Heart left ventricle (tissue), 7 donors: ENCODE measurements around a stretch of chr3.

DNA sequence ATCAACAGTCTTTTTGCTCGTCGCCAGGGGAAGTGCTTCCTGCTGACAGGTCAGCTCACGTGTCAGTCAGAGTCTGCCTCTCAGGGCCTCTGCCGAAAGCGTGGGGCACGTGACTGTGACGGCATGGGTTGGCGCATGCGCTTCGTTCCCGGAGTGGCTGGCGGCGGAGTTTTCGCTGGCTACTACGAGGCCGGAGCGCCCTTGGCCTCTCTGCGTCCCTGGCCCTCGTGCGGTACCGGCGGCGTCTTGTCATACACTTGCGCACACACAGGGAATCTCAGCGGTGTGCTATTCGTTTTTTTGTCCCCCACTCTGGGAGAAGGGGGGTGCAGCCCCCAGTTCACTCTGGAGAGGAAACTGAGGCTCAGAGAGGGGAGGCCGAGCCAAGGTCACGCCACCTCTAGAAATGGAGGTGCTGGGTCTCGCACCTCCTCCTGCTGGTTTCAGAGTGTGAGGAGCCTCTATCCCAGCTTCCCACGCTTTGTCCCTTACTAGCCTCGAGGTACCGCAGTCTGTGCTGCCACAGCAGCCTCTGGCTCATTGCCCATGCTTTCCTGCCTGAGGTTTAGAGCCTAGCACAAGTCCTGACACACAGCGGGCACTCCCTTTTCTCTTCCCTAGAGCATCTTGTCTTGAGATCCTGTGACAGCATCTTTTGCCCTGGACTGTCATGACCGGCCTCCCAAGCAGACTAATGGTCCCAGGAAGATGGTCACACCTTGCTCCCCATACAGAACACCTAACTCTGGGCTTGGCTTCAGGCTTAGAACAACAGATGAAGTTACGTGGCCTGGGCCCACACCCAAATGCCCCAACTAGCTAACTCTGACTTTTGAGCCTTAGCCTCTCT is 502 bp upstream of the IP6K1 start:
- PRO-cap, 6 experiments = peak in 6 of 6 experiments; most common plus-strand start position 166 of the sequence (in 2)
- RAMPAGE, long total RNA, 2 experiments = no peak in any of the 2 experiments
- RRBS = under 1% methylated on average over 10 of the region's 35 CpGs

GRCh38 chr3:49802778-49802941 is 401 bp upstream of the INKA1 start:
- PRO-cap, 6 experiments = peak in 2 of 6 experiments; most common plus-strand start chr3:49802840 (in 2)
- RAMPAGE, long total RNA, 2 experiments = no peak in any of the 2 experiments
- RRBS = 3% methylated on average over 5 of the region's 11 CpGs

DNA sequence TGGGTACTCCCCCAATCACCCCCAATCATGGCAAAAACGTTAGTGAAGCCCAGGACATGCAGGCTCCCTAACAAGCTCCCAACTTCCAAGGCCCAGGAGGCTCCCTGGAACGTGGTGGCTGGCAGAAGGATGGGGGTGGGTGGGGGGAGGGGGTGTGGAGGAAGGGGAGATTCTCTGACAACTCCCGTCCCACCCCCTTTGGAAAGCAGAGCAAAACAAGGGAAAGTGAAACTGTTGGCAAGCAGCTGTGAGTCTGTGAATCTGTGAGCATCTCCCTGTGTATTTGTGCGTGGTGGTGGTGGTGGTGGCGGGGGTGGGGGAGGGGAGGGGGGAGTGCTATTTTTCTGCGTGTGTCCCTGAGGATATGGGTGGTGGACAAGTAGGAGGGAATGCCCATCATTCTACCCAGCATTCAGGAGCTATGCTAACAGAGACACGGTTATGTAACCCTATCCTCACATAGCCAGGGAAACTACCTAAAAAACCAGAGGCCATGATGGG is 2.0 kb downstream of the MST1R start:
- PRO-cap, 6 experiments = no peak in any of the 6 experiments
- RAMPAGE, long total RNA, 2 experiments = no peak in any of the 2 experiments
- RRBS = no CpG with 5 or more reads among the region's 7 CpGs

DNA sequence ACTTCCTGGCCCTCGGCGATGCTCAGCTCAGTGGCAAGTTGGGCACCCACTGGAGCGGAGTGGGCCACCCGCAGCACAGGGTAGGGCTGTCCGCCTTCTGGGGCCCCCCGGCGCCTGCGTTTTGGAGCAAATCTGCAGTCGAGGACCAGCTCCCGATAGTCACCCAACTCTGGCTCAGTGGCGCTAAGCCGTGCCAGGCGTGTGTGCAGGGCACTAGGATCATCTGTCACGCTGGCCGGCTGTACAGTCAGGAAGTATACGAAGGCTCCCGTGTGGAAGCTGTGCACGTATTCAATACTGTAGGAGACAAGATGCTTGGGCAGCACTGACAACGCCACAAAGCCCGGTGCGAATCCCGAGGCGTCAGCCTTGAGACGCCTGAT is 1.1 kb downstream of the MST1R start:
- PRO-cap, 6 experiments = no peak in any of the 6 experiments
- RAMPAGE, long total RNA, 2 experiments = no peak in any of the 2 experiments
- RRBS = no CpG with 5 or more reads among the region's 24 CpGs

- PRO-cap, 6 experiments = peak in 1 of 6 experiments; most common plus-strand start chr3:50121002 (in 1)
- RAMPAGE, long total RNA, 2 experiments = no peak in any of the 2 experiments
- RRBS = no CpG with 5 or more reads among the region's 10 CpGs
Observed at GRCh38 chr3:50120455-50121115, 31.9 kb downstream of the RBM5 start.

GRCh38 chr3:50165922-50166777 is 11.0 kb downstream of the SEMA3F start:
- PRO-cap, 6 experiments = peak in 1 of 6 experiments; most common plus-strand start chr3:50166224 (in 1); most common minus-strand start chr3:50166057 (in 1)
- RAMPAGE, long total RNA, 2 experiments = no peak in any of the 2 experiments
- RRBS = 3% methylated on average over 5 of the region's 20 CpGs

DNA sequence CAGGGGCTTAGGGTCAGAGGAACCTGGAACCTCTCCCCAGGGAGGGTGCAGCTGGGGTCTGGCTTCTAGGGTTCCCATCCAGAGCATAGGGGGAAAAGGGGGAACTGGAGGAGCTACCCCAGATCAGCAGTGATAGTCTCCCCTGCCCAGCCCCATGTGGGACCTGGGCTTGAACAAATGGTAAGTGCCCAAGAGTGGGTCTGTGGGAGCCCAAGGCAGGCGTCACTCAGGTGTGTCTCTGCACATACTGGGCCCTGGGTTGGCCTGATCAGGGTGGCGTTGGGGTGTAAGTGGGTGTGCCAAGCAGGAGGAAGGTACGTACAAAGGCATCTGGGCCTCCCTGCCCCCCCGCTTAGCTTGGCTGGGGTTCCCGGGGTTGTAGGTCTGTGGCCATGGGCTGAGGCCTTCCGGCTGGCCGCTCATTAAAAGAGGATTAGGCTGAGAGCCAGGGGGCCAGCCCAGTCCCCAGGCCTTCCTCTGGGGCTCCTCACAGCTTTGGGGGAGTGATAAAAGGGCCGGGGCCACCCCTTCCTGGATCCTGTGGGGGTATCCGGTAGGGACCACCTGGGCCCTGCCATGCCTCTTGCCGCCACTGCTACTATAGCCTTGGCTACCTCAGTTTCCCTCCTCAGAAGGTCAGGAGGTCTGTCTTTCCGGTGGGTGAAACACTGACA is 13.2 kb downstream of the SEMA3F start:
- PRO-cap, 6 experiments = peak in 2 of 6 experiments; most common plus-strand start position 422 of the sequence (in 1); most common minus-strand start position 249 of the sequence (in 2)
- RAMPAGE, long total RNA, 2 experiments = no peak in any of the 2 experiments
- RRBS = 23% methylated on average over 6 of the region's 11 CpGs

DNA sequence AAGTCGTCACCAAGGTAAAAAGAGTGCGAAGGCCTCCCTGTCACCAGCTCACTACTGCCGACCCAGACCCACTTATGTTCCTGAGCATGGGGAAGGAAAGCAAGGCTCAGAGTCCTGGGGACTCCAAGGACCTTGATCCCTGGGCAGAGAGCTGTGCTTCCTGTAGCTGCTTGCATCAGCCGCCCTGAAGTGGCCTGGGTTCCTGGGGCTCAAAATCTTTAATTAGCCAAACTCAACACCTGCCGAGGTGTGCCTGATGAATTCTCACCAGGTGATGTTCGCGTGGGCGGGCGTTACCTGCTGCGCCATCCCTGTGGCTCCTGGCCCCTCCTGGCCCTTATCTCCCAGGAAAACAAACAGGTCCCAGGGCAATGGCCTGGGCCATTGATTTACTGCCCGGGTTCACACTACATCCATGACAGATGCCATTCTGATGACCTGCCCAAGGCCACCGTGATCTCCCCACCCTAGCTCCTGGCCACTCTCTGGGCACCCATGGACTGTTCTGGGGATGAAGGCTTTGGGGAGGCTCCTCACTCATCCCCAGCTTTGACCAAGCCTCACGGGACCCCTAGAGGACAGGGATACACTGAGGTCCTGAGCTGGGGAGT is 5.5 kb downstream of the SLC38A3 start:
- PRO-cap, 6 experiments = no peak in any of the 6 experiments
- RAMPAGE, long total RNA, 2 experiments = no peak in any of the 2 experiments
- RRBS = no CpG with 5 or more reads among the region's 13 CpGs

DNA sequence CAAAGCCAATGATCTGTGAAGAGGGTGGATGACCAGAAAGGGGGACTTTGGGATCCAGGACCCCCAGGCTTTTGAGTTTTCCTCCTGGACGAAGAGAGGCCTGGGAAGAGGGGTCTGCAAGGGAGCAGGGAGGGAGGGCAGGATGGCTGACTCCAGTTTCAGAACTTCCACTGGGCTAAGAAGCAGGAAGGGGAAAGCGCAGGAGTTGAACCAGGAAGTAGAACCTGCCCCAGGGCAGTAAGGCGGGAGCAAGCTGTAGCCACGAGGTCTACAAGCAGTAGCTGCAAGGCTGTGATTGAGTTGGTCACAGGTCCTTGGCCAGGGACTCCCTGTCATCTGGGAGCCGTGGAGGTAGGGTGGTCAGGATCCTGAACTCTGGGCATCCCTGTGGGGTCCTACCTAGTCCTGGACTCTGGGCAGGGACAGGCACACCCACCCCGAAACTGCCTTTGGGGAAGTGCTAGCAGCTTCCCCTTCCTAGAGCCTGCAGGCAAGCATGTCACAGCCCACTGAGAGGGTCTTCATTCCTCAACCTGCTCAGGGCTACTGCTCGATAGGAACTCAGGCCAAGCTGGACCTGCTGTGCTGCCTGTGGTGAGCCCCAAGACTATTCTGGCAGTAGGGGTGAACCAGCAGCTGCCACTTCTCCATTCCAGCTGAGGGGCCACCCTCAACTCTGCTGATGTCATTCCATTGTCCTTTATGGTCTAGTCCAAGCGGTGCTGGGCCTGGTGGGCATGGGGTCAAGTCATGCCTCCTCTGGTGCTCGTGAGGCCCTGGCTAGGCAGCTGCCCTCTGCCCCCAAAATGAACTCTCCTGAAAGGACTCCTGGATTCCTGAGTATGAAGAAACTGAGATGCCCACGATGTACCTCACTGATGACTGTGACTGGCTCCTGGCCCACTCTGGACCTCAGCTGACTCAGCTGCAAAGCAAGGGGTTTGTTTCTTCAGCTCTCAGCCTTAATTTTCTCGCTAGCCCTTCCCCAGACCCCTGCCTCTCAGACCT is 5.6 kb upstream of the GNAI2 start:
- PRO-cap, 6 experiments = peak in 1 of 6 experiments; most common minus-strand start position 169 of the sequence (in 1)
- RAMPAGE, long total RNA, 2 experiments = no peak in any of the 2 experiments
- RRBS = no CpG with 5 or more reads among the region's 11 CpGs

- PRO-cap, 6 experiments = peak in 6 of 6 experiments; most common plus-strand start chr3:50238130 (in 6); most common minus-strand start chr3:50238002 (in 5)
- RAMPAGE, long total RNA, 2 experiments = no peak in any of the 2 experiments
- RRBS = no CpG with 5 or more reads among the region's 28 CpGs
Observed at GRCh38 chr3:50237874-50238613, 2.0 kb downstream of the GNAI2 start.

- PRO-cap, 6 experiments = peak in 1 of 6 experiments; most common plus-strand start chr3:50259568 (in 1)
- RAMPAGE, long total RNA, 2 experiments = no peak in any of the 2 experiments
- RRBS = no CpG with 5 or more reads among the region's 10 CpGs
Observed at GRCh38 chr3:50259422-50259715, 9.6 kb upstream of the SEMA3B start.

- PRO-cap, 6 experiments = peak in 6 of 6 experiments; most common plus-strand start chr3:50260205 (in 5); most common minus-strand start chr3:50260068 (in 5)
- RAMPAGE, long total RNA, 2 experiments = no peak in any of the 2 experiments
- RRBS = 2% methylated on average over 22 of the region's 75 CpGs
Observed at GRCh38 chr3:50259725-50260748, 8.9 kb upstream of the SEMA3B start.

DNA sequence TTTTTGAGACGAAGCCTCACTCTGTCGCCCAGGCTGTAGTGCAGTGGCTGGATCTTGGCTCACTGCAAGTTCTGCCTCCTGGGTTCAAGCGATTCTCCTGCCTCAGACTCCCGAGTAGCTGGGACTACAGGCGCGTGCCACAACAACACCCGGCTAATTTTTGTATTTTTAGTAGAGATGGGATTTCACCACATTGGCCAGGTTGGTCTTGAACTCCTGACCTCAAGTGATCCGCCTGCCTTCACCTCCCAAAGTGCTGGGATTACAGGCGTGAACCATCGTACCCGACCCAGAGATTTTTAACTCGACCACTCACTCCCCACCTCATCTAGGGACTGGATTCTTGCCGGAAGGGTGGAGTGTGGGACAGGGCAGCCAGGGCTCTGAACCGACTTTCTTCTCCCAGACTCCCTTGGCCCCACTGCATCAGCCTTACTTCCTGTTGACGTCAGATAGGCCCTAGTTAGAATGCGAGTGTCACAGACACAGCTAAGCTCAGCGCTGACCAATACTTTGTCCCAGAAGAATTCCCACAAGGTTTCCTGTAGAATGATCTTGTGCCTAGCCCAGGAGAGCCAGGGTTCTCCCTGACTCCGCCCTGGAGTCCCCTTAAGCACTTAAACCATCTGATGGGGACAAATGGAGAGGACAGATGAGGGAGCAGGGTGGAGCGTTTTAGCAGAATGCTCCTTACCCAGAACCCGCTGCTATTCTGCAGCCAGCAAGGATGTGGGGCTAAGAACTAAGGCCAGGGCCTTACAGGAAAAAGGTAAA is 5.7 kb upstream of the TUSC2 start:
- PRO-cap, 6 experiments = peak in 6 of 6 experiments; most common plus-strand start position 638 of the sequence (in 6); most common minus-strand start position 337 of the sequence (in 6)
- RAMPAGE, long total RNA, 2 experiments = no peak in any of the 2 experiments
- RRBS = no CpG with 5 or more reads among the region's 20 CpGs

- PRO-cap, 6 experiments = peak in 6 of 6 experiments; most common plus-strand start chr3:50337687 (in 3); most common minus-strand start chr3:50337450 (in 6)
- RAMPAGE, long total RNA, 2 experiments = start-site peak on the minus strand in 1 of 2 experiments, at chr3:50337413-50337450 at its widest, 24 reads per replicate
- RRBS = 1% methylated on average over 65 of the region's 109 CpGs
Observed at GRCh38 chr3:50336914-50337916, 3.4 kb downstream of the RASSF1 start.

- PRO-cap, 6 experiments = no peak in any of the 6 experiments
- RAMPAGE, long total RNA, 2 experiments = no peak in any of the 2 experiments
- RRBS = 30% methylated on average over 11 of the region's 41 CpGs
Observed at GRCh38 chr3:50530233-50530989, 27.0 kb upstream of the CACNA2D2 start.

DNA sequence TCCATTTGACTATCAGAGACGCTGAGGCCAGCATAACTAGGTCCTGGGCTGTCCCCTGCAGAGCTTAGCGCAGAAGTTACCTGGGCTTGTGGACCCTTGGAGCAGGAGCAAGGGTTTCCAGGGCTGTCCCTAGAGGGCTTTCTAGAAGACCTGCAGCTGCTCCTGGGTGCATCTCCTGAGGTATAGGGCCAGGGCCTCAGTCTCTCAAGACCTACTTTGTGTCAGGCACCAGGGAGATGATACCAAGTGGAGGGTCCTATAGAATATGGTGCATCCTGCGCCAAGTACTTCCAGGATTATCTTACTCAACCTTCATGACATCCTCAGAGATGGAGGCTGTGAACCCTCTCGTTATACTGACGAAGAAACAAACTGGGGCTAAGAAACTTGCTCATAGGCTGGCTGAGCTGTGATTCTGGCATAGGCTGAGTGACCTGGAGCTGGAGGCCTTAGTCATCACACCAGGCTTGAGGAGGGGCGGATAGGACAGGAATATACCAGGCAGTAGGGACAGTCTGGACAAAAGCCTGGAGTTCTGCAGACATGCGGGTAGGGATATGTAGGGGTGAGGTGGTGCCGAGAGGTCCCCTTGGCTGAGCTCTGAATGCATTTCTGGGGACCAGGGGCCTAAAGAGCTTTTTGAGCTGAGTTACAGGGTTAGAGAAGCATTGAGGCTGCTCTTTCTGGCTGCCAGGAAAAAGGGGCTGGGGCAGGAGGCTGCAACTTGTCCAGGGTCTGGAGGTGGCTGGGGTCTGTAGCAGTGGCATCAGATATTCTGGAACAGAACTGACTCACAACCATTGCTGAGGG is 18.0 kb downstream of the HEMK1 start:
- PRO-cap, 6 experiments = peak in 6 of 6 experiments; most common plus-strand start position 522 of the sequence (in 4); most common minus-strand start position 358 of the sequence (in 1)
- RAMPAGE, long total RNA, 2 experiments = no peak in any of the 2 experiments
- RRBS = no CpG with 5 or more reads among the region's 8 CpGs

DNA sequence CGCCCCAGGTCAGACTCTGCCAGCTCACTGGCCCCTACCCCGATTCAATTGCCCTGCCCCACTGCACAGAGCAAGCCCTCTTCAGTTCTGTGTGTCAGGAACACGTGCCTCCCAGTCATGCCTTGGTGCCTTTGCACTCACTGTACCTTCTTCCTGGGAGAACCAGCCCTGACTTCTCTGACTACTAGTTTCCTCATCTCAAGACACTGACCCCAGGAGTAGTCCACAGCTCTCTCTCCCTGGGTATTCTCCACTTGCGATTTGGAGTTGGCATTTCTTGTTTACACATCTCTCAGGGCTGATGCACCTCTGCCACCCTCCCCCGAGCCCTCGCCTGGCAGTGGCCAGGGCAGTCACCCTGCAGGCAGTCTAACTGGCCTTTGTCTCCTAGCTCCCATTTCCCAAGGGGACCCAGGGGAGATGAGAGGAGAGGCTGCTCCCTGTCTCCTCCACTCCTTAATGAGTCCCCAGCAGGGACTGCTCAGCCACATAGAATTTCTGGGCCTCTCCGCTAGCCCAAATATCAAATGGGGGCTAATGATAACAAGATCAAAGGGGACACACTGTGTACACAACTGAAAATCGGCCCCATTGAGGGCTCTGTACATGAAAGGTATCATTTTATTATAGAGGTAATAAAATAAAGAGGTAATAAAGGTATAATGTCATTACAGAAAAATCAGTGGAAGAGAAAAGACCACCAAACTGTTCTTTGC is 5.5 kb downstream of the CISH start:
- PRO-cap, 6 experiments = no peak in any of the 6 experiments
- RAMPAGE, long total RNA, 2 experiments = no peak in any of the 2 experiments
- RRBS = no CpG with 5 or more reads among the region's 8 CpGs

- PRO-cap, 6 experiments = no peak in any of the 6 experiments
- RAMPAGE, long total RNA, 2 experiments = no peak in any of the 2 experiments
- RRBS = no CpG with 5 or more reads among the region's 6 CpGs
Observed at GRCh38 chr3:50608690-50609558, 2.6 kb downstream of the CISH start.

GRCh38 chr3:50623817-50624521 is 7.0 kb downstream of the MAPKAPK3 start:
- PRO-cap, 6 experiments = no peak in any of the 6 experiments
- RAMPAGE, long total RNA, 2 experiments = no peak in any of the 2 experiments
- RRBS = no CpG with 5 or more reads among the region's 7 CpGs

DNA sequence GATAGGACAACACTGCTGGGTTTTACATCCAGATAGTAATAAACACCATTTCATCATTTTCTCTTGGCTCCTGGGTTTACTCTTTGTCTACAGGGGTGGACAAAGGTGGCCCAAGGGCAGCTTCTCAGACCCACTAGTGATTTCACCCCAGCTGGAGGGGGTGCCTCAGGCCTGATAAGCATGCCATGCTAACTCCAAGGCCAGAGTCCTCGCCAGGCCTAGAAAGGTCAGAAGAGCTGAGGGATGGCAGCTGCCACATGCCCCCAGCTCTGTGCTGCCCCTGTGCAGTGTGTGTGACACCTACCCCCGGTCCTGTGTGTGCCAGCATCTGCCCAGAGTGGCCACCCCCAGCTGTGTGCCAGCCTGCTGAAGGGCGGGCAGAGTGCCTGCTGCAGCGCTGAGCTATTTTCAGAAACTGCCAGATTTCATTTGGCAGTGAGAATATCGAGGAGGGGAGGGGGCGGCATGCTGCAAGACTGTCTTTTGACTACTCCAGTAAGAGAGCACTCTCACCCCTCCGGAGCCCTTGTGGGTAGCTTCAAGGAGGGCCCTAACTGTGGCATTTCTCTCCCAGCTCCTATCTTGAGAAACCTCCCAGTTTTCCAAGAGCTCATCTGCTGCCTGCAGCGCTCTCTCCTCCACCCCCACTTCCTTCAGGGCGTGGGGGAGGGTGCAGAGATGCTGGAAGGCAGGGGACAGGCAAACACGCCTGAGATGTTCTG is 25.3 kb upstream of the DOCK3 start:
- PRO-cap, 6 experiments = peak in 1 of 6 experiments; most common plus-strand start position 435 of the sequence (in 1); most common minus-strand start position 135 of the sequence (in 1)
- RAMPAGE, long total RNA, 2 experiments = no peak in any of the 2 experiments
- RRBS = no CpG with 5 or more reads among the region's 10 CpGs